ENCODE measurements around a stretch of chr10.

DNA sequence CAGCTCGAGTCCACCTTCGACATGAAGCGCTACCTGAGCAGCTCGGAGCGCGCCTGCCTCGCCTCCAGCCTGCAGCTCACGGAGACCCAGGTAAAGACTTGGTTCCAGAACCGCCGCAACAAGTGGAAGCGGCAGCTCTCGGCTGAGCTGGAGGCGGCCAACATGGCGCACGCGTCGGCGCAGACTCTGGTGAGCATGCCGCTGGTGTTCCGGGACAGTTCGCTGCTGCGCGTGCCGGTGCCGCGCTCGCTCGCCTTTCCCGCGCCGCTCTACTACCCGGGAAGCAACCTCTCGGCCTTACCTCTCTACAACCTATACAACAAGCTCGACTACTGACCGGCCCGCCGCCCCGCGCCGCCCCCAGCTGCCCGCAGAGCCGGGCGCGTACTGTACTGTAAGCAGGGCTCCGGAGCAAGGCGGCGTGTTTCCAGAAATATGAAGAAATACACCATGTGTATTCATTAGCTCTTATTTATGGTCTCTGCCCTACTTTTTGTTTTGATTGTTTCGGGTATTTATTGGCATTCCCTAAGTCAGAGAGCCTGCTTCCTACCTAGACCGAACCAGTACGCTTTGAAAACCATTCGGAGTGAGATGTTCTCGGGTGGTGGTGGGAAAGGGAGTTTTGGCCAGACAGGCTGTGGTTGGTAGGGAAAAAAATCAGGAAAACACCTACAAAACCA, 2.0 kb downstream of the HMX2 start:
- PRO-cap = no peak

DNA sequence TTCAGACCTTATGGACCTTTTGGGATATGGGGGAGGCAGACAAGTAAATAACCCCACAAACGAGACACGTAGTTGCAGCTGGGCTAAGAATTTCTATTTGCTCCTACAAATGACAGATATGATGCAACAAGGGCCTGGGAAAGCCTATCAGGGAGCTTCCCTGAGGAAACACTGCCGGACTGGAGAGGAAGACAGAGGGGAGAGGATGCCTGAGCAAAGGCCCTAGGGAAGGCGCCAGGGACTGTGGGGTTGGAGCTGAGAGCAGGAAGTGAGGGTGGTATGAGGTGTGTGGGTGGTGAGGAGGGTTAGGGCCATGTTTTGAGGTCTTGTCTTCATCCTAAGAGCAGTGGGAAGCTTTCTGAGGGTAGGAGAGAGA, 44.3 kb downstream of the BUB3 start:
- PRO-cap = no peak

GRCh38 chr10:123994039-123995217, 99.0 kb downstream of the CHST15 start:
- PRO-cap = no peak

DNA sequence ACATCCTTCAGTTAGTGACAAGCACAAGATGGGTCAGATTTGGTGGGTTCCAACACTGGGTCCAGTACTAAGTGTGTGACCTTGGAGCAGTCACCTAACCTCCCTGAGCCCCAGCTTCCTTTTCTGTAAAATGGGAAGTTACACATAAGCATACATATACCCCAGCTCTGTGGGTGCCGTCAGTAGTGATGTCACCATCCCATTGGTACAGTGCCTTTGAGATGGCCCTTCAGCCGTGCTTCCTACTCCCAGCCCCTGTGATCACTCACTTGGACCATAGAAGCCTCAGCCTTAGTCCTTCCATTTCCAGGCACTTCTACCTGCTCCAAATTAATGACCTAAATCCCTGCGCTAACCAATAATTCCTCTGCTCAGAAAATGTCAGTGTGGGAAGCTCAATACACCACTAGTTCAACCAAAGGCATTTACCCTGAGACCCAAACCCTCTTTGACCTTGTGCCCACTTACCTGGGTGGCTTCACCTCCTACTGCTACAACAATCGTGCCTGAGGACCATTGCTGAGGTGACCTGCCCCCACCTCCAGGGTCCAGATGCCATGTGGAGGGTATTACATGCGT, 95.4 kb downstream of the CHST15 start:
- PRO-cap = no peak

DNA sequence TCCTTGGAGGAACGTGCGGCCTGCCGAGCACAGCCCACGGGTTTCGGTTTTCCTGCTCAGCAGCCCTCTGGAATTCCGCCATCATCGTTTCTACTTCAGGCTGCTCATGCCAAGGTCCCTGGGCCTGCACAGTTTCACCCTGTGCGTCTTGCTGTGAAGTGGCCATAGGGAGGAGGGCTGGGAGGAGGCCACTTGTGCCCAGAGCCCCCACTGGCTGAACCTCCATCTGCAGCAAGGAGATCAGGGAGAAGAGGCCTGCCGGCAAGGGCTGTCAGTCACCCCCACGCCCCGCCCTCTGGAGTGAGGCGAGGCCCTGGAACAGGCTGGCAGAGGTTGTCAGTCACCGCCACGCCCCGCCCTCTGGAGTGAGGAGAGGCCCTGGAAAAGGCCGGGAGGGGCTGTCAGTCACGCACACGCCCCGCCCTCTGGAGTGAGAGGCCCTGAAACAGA, 82.7 kb downstream of the CHST15 start:
- PRO-cap = no peak

DNA sequence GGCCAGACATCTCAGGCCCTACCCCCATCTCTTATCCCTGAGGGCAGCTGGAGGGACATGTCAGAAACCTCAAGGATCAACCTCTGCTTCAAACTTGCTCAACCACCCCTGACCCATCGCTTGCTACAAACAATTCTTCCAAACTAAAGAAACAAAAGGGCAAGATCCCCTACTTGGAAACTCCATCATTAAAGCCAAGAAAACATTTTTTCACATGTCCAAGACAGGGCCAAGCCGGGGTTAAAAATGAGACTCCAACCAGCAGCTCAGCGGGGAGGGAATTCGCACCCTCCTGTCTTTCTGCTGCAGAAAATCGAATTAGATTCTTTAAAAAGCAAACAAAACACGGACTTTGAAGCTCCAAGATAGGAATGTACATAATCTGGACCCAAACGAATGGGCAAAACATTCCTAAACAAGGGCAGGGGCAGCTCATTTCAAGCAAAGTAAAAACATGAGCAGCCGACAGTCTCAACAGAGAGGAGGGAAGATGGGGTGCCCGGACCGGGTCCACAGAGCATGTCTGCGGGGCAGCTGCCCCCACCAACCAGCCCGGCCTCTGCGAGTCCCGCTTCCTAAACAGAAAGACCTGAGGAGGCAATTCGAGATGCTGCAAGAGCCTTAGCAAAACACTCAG, 44.8 kb downstream of the CHST15 start:
- PRO-cap = no peak

GRCh38 chr10:124090206-124090556, 3.2 kb downstream of the CHST15 start:
- PRO-cap = no peak

DNA sequence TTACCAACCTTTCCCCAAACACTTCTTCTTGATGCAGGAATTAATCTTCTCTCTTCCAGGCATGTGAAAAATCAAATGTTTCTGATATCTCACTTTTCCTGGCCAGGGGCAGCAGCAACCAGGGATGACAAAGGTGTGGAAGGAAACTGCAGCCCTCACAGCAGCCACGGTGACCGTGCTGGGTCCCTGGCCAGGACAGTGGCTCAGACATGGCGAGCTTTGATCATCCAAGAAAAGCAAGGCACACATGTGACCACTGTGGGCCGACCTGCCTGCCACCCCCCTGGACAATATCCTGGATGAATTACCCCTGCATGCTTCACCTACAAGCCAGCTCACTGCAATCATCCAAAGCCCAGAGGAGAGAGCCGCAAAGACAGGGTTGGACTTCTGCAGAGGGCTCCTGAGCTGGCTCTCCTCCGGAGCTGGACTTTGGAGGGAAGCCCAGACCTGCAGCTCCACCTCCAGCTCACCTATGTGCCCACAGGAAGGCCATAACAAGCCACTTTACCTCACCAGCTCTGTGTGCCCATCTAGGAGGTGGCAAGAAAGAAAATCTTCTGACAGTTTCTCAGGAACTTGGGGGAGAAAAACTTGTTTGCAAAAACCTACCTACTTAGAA, 2.7 kb downstream of the CHST15 start:
- PRO-cap = no peak

DNA sequence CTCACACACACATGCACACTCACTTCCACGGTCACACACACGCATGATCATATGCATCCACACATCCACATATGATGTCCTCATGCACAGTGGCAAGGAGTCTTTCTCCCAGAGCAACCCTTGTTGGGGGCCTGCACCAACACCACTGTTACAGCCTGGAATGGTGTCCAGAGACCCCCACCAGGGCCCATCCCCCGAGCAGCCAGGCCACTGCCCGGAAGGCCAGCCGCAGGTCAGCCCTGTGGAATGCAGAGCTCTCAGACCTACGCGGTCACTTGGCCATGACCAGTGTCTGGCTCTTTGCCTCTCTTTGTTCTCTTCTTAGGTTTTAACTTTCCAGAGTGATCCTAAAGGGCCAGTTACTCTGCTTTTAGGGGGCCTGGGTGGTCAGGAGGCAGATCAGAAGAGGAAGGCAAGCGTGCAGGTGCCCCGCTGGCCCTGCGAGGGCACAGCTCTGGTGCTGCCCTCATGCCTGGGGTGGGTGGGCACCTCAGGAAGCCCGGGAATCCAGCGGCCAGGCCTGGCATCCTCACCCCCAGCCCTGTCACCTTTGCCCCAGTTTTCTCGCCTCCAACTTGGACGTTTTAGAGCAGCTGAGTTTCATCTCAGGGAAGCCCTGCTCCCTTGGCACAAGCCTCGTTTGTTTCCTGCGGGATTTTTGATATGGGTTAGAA, 62.4 kb upstream of the CHST15 start:
- PRO-cap = no peak

DNA sequence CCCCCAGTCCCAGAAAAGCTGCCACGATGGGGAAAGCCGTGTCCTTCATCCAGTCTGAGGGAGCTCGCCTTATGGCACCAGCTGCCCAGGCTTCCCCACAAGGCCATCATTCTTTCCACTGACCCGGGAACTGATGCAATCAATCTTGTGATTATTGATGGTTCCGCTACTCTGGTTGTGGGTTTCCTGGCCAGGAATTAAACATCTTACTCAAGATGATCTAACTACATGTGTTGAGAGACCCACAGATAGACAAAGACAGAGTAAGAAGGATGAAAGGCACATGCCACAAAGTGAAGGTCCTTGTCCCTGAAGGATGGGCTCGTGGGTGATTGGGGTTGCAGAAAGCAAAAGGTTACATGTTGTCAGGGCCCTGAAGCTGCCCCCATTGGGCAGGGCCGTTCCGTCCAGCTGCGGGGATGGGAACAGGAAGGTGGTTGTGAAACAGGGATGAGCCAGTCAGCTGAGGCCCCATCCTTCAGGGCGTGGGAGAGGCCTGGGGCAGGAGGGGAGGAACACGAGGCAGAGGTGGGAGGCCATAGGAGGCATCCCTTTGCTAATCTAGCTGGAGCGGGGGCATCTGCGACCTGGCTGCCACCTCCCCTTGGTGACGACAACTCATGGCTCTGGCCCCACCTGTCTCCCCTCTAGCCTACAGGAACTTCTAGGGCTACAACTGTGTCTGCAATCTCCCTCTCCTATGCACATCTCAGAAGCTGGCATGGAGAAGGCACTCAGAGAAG, 127.5 kb downstream of the OAT start:
- PRO-cap = no peak

- PRO-cap = no peak
These were observed 37.7 kb downstream of the OAT start for GRCh38 chr10:124380865-124381635.

DNA sequence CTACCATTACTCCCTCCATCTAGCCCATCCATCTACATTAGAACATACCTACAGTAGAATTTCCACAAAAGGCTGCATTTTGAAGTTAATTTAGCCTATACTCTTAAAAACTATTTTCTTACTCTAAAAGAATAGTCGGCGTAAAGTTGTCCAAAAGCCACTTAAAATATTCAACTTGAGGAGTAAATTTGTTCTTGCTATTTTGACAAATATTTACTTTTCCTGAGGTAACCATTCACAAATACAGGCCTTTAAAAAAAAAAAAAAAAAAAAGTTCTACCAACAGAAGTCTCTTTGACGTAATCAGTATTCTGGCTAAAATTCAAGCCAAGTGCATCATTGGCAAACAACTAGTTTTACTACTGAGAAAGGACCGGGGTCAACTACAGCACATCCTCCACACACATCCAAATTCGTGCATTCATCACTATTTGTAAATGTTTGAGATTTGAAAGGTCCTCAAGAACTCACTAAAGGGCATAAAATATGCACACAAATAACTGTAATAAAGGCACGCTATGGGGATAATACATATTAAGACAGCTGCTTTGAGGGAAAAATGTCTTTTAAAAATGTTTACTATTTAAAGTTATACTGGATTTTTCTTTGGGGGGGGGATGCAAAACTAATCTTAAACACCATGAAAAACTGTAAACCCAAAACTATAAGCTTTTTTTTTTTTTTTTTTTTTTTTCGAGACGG, 2.0 kb downstream of the OAT start:
- PRO-cap = no peak

DNA sequence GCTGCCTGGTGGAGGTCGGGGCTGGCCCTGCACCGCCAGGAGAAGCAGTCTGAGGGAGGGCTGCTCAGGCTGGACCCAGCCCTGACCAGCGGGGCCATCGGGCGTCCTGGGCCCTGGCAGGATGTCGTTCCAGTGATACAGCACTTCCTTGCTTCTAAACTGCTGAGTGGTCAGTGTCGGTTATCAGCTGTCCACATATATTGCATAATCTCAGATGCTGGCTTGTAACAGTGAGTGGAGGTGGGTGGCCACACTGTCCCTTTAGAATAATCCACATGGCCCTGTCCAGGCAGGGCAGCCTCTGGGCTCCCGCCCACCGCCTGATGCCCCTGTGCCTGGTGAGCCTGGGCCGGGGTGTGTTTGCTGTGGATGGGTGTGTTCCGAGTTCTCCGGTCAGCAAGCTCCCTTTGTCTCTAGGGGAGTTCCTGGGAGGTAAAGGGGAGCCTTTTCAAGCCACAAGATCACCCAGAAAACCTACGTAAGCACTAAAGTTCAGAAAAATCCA, 86.1 kb downstream of the LHPP start:
- PRO-cap = no peak

GRCh38 chr10:124620693-124621294, 123.4 kb downstream of the FAM53B start:
- PRO-cap = no peak

DNA sequence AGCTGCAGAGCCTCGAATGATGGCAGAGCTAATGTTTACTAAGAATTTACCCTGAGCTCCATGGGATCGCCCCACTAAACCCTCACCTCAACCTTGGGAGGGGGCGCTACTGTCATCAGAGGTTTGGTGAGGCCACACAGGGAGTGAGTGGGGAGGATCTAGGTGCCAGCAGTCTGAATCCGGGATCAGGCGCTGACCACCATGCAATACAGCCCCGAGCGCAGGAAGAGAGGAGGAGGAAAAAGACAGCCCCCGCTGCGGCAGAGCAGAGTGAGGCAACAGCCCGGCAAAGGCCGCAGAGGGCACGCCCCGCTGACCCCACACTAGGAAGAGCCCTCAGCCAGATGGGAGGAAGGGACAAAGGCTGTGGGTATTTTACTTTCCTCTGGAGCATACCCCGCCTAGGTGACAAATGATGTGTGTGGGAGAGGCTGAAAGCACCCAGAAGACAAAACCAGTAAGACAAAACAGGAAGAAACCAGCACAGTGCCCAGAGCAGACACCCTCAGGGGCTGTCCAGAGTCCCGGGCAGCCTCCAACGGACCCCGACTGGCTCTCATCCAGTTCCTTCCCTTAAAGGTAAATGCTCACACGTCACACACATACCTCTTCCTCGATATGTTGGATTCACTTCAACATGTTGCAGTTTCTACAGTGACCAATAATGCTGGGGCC, 103.4 kb downstream of the FAM53B start:
- PRO-cap = no peak

DNA sequence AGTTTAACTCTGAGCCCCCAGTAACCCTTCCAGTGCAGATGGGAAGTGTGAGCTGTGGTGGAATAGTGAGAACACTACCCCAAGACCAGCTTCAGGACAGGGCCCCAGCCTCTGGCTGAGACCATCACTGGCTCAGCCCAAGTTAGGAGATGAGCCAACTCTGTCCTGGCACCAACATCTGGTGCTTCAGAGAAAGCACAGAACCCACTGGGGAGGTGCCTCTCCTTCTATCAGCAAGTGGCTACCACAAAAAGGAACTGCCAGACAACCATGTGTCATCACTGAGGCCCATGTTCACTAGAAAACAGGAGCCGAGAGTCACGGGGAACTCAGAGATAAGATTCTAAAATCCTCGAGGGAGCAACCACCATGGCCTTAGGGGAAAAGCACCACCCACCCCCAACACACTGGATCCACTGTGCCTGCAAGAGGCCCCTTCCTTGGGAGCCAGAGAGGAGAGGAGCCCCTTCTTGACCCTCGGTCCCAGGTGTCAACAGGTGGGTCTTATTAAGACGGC, 102.8 kb downstream of the FAM53B start:
- PRO-cap = no peak

DNA sequence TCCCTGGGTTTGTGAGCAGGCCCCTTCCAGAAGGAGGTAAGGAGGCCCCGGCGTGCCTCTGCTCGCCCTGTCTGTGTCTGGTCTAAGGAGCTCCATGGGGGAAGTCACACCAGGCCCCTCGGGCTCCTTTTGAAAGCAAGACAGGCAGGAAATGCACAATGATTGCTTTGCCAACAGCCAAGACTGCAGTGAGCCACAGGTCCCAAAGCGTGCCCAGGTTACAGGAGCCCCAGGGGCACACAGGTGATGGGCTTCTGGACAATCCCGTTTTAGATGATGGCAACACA, 89.4 kb downstream of the FAM53B start:
- PRO-cap = no peak

DNA sequence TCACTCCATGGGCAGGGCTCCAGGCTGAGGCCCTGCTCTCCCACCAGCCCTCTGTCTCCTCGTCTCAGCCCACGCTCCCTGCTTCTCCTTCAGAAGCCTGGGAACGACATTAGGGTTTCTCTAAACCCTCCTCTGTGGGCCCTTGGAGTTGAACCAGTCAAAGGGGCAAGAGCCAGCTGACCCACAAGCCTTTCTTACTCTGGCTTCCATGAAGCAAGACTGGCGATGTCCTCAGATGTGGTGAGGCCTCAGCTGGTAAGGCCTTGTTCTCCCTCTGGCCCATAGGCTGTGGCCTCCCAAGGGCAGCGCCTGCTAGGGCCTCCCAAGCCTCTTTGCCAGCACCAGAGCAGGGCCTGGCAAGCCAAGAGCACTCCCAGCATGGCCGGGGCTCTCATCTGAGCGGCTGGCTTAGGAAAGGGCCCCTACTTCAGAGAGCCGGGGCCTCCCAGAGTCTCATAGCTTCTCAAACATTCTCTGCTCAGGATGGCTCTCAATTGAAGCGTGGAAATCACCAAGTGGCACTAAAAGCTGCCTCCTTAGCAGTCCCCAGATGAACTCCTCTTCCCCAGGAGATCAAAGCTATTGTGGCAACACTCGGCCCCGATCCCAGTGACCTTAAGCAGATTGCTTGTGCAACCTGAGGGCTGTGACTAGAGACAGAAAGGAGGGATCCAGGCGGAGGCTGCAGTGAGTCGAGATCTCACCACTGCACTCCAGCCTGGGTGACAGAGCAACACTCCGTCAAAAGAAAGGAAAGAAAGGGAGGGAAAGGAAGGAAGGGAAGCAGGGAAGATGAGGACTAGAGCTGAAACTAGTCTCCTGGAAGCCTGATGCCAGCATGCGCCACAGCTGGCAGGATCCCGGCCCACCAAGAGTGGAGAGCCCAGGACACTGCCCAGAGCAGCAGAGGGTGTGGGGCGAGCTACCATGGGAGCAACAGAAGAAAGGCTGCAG, 69.4 kb downstream of the FAM53B start:
- PRO-cap = no peak

- PRO-cap = no peak
These were observed 66.1 kb downstream of the FAM53B start for GRCh38 chr10:124678079-124678430.

DNA sequence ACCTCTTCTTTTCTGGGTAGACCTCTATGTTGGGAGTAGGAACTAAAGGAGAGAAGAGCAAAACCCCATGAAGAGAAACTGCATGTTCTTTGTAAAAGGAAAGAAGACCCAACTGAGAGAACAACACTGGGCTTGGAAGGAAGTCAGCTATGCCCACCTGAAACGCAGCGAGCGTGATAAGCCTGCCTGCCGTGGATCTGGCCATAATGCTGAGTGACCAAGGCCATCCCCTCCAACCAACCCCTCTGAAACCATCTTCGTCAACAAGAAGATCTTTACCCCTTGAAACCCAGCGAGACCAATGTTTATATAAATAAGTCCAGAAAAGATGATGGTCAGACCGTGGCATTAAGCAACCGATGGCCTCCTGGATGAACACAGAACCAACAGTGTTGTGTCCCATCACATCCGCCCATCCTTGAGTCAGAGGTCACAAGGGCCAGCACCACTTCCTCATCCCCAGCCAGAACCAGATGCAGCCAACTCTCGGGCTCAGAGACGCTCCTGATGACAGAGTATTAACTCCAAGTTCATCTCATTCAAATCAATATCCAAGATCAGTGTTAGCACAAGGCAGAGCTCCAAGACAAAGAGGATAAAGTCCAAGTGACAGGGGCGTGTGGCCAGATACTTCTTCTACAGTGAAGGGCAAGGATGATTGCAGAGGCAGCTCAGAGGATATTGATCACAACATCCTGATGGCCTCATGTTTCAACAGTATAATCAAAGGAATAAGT, 63.6 kb downstream of the FAM53B start:
- PRO-cap = no peak

All from aorta (tissue), 1 donor.